H7 (cell line): Measurements from ENCODE around the genes GRHL3, RUNX3, TMEM50A and LDLRAP1.

DNA sequence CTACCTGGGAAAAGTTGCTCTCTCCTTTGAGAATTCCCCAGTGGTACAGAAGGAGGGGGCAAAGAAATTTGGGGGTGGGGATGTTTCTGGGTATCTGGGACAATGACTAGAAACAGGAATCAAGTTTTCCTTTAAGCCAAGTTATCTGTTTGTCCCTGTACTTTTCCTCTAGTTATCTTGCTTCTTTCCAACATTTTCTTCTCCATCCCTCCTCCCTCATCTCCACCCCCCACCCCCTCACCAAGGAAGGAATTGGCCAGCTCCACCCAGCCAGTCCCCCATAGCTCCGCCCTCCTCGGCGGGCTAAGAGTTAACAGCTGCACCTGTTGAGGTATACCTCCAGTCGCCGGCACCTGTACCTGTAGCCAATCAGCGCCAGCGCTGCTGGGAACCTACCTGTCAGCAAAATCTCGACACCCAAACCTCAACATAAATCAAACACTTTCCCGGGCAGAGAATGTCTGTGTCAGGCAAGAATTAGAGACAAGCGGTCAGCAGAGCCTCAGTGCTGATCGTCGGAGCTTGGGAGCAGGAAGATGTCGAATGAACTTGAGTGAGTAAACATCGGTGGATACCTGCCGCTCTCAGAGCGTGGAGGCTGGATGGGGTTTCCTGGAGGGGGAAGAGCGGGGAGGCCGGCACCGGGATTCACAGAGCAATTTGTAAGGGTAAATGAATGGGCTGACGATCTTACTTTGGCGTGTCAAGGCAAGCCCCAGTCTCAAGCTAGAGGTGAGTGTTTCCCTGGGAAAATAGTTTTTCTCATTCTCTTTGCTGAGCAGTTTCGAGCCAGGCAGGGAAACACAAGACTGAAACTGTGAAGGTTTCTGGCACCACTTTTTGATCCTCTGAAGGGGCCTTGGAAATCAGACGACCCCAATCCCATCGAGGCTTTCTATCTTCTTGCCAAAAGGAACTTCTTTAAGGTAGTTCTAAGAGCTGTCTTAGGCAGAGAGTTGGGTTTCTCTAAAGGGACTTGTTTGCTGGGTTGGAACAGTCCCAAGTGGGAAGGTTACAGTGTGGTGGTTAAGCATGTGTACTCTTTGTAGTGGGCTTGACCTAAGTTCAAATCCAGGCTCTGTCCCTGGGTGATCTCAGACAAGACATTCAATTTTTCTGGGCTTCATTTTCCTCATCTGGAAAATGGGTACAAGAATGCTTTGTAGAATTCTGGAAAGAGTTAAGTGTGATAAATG lies at the start of gene GRHL3:
Gene GRHL3, plus strand, starts transcription at position 342 of the 1,196 bp plus-strand sequence.
- RAMPAGE, long total RNA, result no peak

- RAMPAGE, long total RNA, result no peak
Observed at GRCh38 chr1:24373025-24374093, 40.2 kb downstream of the STPG1 start.

DNA sequence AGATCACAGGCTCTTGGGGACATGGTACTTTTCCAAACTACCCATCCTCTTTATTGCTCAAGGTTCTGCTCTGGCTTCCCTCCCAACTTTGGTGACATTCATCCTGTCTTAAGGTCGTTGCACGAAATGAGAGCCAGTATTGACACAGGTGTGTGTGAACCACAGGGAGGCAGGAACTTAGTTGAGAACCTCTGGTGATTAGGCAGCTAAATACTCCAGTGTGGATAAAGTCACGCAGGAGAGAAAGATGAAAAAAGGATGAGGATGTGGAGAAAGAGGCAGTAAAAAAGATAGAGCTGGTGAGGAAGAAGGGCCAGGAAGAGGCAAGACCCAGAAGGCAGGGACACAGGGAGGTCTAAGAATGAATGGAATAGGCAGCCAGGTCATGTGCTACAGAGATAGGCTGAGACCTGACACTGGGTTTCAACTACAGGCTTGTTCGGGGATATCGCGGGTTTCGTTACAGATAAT lies 5.6 kb downstream of the RCAN3 start:
- RAMPAGE, long total RNA, result no peak

GRCh38 chr1:24619524-24619806 lies 23.6 kb upstream of the SRRM1 start:
- RAMPAGE, long total RNA, result no peak

DNA sequence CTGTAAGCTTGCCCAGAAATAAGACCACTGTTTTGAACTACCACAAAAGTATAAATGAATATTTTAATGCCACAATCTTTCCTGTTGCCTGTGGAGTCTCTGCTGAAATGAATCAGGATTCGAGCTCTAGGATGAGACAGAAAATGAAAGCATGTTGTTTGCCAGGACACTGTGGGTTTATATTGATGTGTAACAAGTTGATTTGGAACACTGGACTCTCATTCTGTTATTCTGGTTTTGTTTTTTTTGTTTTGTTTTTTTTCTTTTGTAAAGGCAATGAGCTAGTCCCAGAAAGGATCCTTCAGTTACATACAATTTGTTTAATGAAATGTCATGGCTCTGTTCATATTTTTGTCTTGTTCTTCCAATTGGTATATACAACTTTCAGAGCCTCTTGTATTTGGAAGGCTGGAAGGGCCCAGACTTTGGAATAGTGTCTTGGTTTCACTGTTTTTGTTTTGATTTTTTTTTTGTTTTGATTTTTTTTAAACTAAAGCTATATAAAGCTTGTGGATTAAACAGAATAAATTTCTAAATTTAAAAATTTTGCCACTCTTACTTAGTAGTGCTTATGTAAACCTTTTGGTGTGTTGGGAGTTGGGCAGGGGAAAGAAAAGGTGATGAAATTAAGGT lies 29.7 kb downstream of the SRRM1 start:
- RAMPAGE, long total RNA, result no peak

DNA sequence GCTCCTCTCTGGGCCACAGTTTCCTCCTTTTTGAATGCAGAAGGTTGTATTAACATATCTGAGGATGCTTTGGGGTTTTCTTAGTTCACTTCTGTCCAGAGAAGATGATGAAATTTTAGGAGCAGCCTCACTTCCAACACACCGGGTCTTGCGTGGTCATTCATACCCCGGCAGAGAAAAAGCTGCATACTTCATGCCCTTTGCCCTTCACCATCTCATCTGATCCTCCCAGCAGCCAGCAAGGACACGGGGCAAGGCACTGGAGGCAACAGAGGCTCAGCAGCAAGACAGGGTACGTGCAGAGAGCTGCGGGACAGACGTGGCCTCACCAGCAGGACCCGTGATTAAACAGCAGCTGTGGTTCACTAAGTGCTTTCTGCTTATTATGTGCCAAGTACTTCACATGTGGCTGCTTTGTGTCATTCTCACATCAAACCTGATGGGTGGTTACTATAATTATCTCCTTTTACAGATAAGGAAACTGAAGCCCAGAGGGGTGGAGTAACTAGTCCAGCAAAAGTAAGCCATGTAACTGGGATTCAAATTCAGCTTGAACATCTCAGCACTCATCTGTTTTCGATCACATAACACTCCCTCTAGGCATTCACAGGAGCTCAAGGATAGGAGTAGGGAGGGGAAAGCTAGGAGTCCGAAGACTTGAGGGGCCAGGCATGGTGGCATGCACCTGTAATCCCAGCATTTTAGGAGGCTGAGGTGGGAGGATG lies 51.0 kb upstream of the CLIC4 start:
- RAMPAGE, long total RNA, result no peak

- RAMPAGE, long total RNA, result no peak
Observed at GRCh38 chr1:24742136-24742877, 2.9 kb upstream of the CLIC4 start.

- RAMPAGE, long total RNA, result no peak
Observed at GRCh38 chr1:24754076-24754784, 9.0 kb downstream of the CLIC4 start.

DNA sequence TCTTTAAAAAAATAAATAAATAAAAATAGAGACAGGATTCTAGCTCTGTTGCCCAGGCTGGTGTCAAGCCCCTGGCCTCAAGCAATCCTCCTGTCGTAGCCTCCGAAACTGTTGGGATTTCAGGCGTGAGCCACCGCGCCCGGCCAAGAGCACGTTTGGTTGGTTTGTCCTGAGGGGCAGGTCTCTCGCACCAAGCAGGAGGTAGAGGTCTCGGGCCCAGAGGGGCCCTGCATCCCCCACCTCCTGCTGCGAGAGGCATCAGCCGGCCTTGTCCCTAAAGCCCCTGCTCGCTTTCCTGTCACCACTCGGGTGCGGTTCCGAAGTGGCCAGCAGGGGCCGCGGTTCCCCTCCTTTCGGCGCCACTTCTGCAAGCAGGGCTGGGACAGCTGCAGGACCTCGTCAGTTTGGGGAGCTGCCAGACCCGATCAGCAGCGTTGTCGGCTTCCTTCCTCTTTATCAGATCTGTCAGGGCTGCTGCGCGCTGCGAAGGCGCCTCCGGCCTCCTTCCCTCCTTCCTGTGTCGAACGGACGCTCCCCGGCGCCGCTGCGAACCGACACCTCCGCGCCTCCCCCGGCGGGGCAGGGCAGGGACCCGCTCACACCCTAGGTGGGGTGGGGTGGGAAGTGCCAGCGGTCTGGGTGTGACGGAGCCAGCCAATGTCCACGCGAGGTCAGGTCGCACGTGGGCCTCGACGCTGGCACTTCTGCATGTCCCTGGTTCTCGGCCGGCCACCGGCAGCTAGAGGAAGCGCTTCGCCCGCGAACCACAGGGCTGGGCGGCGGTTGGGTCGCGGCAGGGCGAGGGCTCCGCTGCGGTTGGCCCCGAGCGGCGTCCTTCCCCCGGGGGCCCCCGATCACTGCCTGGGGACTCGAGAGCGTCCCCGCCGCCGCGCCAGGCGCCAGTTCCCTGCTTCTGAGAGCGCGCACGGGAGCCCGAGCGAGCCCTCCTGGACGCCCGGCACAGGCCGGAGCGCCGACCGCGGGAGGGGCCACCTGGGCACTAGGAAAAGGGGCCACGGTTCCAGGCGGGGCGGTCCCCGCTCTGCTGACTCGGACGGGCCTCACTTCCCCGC lies 82.0 kb downstream of the RUNX3 start:
- RAMPAGE, long total RNA, result no peak

DNA sequence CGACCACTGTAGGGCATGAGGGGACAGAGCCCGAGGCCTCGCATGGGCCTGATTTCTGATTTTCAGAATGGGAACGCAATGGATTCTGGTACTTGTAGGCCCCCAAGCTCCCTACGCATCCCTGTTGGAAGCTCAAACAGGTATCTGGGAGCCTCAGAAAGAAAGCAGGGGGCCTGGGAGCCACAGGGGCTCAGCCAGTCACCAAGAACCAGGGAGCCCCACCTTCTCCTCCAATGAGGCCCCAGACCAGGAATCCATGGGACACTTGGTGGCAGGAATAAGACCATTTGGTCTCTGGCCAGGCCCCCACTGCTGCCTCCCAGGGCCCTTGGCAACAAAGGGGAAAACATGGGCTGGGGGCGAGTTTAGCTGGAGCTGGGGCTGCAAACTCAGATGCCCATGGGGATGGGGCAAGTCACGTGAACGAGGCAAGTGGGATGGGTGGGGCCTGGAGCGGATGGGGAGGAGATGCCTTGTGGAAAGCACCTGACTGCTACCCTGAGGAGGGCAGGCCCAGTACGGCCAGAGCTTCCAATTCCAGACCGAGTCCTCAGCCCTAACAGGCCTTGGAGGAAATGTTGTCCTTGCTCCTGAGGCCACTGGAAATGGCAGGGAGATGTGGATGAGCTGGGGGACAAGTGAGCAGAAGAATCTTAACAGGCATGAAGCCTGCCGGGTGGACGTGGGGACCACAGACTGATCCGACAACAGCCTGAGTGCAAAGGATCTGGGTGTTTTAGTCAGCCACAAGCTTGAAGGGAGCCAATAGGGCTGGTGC lies 19.4 kb downstream of the RUNX3 start:
- RAMPAGE, long total RNA, result no peak

- RAMPAGE, long total RNA, result no peak
Observed at GRCh38 chr1:24915444-24915756, 14.7 kb downstream of the RUNX3 start.

DNA sequence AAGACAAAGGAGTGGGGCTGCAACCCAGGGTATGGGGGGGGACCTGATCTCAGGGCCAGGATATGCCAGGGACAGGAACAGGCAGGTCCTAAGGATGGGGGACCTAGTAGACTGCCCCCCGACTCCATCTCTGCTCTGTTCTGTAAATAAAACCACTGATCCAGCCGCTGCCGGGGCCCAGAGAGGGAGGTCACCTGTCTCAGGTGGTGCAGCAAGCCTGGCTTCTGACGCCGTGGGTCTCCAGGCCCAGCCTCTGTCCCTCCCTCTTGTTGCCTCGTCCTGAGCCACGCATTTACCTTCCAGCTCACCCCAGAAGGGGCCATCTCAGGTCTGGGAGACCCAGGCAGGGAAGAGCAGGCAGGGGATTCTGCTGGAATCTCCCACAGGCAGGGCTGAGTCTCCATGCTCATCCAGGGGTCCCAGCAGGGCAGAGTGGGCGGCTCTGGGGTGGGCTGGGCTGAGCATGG lies 13.4 kb downstream of the RUNX3 start:
- RAMPAGE, long total RNA, result no peak

DNA sequence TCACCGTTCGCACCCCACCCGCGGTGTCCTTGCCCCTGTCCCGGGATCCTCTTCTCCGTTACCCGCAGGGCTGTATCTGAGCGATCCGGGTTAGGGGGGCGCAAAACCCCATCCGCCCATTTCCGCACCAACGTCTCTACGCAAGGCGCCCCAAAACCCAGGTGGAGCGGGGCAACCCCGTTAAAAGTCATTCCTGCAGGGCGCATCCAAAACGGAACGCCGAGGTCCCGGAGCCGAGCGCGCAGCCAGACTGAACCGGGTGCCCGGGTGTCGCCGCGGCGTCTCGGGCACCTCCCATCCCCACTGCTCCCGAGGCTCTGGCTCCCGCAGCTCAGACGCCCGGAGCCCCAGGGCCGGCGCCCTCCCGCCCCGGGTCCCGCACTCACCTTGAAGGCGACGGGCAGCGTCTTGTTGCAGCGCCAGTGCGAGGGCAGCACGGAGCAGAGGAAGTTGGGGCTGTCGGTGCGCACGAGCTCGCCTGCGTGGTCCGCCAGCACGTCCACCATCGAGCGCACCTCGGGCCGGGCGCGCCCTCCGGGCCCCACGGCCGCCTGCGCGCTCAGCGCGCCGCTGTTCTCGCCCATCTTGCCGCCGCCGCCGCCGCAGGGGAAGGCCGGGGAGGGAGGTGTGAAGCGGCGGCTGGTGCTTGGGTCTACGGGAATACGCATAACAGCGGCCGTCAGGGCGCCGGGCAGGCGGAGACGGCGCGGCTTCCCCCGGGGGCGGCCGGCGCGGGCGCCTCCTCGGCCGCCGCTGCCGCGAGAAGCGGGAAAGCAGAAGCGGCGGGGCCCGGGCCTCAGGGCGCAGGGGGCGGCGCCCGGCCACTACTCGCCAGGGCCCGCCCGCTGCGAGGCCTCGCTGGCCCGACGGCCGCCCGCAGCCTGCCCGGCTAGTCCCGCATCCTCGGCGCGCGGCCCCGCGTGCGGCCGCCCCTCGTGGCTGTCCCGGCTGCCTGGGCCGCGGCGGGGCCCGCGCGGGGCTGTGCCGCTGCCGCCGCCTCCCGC lies 573 bp downstream of the RUNX3 start:
- RAMPAGE, long total RNA, result no peak

- RAMPAGE, long total RNA, result no peak
Observed at GRCh38 chr1:24930205-24930334, at the start of gene RUNX3. Gene RUNX3, minus strand, starts transcription at chr1:24930276.

DNA sequence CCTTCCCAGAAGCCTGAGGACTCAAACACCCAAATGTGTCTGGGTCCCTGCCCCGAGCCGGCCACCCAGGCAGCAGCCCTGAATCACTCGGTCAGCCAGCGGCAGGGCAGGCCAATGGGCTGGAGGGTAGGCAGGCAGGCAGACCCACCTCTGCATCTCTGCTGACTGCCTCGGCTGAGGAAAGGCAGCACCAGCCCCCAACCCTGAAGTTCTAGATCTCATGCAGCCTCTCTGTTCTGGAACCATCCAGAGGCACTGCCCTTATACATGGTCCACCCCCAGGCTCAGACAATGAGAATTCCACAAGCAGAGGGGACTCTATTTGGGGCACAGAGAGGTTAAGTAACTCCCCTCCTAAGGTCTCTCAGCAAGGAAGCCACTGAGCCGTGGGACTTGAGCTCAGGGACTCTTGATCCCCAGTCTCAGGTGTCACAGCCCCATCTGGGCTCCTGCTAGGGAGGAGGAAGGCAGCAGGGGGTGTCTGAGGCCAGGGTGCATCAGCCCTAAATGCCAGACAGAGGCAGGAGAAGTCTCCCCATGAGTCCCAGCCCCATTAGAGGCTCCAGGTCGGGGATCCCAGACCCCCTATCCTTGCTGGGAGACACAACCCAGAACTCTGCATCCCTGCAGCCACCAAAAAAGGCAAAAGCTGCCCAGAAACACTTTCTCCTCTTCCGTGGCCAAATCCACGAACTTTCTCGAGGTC lies 33.3 kb upstream of the RUNX3 start:
- RAMPAGE, long total RNA, result no peak

- RAMPAGE, long total RNA, result no peak
Observed at GRCh38 chr1:25107181-25107663, 125.1 kb downstream of the SYF2 start.

DNA sequence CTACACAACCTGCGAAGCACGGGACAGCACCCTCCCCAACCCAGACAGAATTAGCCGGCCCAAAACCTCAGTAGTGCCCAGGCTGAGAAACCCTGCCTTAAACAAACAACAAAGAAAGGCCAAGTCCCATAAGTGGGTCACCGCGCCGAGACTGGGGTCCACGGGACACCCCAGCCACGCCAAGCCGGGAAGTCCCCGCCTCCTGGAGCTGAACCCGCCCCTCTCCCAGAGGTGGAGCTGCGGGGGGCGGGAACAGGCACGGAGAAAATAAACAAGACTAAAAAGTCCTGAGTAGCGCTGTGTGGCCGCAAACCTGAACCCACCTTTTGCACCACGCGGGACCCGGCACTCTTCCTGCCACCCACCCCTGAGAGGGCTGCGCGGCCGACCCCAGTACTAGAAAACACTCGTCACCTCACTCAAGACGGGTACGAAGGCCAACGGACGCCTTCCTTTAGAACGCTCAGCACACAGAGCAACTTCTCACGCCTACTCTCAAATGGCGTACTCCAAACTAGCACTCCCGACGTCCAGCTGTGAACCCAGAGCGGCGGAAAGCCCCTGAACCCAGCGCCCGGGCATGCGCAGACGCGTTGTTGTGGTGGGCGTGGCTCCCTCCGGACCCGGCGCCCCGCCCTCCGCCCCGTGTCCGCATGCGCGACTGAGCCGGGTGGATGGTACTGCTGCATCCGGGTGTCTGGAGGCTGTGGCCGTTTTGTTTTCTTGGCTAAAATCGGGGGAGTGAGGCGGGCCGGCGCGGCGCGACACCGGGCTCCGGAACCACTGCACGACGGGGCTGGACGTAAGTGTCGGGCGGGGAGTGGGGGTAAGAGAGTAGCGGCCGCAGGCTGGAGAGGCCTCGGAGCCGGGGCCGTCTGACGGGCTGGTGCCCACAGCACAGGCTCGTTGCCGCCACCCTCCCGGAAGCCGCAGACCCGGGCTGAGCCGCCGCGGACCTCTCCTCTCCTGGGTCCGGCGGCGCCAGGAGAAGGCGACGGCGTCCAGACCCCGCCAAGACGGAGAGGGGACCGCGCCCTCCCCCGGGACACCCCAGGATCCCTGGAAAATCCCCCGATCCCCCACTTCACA lies at the start of gene TMEM50A:
Gene TMEM50A, plus strand, starts transcription at position 680 of the 1,089 bp plus-strand sequence.
- RAMPAGE, long total RNA, result start-site peak on the plus strand centred at position 695 of the sequence, 104 bp wide, 811 reads

DNA sequence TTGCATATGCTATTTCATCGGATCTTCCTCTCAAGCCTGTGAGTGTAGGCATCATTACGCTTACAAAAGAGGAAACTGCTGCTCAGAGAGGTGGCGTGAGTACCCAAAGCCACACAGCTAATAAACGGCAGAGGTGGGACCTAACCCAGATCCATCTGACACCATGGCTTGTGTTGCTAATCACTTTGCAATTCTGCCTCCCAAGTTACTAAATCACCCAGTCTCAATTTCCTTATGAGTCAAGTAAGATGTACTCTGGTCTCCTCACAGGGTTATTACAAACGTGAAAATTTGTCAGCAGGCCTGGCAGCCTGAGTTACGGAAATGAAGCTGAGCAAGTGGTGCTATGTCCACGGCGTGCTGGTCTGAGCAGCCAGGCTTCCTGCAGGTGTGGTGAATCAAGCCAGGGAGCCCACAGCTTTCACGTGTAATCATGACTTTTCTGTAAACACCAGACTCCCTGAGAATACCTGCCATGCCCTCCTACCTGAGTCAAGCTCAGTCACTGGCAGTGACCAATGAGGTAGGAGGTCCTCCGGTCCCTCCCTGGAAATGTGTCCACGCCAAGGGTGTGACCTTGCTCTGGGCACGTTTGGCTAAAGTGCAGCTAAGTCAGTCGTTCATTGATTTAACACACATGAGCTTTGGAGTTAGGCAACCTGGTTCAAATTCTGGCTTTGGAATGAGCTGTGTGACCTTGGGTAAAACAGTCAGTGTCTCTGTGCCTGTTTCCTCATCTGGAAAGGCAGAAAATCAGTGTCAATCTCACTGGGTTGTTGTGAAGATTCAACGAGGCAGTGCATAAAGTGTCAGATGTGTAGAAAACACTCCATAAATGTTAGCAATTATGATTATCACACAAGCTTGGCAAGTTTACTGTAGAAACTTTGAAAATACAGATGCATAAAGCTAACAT lies 4.9 kb upstream of the RHCE start:
- RAMPAGE, long total RNA, result no peak

DNA sequence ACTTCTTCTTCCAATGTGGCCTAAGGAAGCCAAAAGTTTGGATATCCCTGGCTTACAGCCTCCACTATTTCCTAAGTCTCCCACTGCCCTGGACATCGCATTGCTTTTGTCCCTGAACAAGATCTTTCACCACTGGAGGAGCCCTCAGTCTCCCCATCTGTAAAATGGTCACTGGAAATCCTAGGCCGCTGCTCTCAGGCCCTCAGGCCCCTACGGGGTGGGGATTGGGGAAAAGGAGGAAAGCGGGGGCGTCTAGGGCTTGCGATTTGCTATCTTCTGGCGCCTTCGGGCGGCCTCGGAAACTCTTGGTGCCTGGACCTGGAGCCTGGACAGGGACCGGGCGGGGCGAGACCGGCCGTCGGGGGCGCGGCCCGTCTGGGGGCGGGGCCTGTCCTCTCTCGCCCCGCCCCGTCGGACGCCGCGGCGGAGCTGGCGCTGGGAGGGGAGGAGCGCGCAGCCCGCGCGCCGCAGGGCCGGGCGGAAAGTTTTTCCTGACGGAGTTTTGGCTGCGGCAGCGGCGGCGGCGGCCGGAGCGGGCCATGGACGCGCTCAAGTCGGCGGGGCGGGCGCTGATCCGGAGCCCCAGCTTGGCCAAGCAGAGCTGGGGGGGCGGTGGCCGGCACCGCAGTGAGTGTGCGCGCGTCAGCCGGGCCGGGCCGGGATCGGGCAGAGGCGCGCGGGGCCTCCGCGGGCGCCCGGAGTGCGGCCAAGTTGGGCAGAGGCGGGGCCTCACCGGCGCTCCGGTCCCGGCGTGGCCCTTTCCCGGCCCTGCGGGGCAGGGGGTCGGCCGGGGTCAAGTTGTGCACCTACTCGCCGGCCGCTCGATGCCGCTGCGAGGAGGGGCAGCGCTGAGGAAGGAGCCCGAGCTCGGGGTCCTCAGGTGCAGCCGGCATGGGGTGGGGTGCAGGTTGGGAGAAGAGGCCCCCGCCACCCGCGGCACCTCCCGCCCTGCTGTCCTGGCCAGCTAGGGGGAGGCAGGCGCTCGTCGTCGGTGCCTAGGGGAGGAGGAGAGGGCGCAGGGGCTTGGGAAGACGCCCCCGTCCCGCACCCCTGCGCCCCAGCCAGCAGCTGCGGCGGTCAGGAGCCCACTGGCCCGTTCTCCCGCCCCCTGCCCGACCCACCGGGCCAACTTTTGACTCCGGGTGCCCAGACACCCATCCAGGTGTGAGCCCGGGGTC lies at the start of gene LDLRAP1:
Gene LDLRAP1, plus strand, starts transcription at position 447 of the 1,178 bp plus-strand sequence.
- RAMPAGE, long total RNA, result no peak

DNA sequence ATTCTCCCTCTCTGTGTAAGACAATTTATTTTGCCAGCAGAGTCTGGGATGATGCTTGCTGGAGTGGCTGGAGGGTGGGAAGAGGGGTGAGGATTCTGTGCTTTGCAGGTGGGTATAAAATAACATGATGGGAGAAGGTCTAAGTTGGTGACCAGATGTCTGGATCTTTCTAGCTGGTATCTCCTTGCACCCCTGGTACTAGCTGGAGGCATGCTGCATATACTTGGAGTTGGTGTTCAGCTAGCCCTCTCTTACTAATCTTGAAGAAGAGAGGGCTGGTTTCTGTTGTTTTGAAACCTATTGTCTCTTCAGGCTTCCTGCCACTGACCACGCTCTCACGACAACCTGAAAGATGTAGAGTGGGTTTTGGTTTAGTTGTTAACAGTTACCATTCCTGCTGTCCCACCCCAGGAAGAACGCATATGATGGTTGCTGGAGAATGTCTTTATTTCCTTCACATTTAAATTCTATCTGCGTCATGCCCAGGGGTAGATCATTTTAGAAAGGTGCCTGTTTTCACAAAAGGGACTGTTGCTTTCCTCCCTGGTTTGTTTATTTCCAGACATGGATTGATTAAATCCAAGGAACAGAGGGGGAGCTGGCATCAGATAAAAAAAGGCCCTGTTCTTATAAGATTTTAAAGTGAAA lies 3.6 kb downstream of the MAN1C1 start:
- RAMPAGE, long total RNA, result no peak